Body of pancreas (tissue), 2 donors: ENCODE measurements around a stretch of chr11.

GRCh38 chr11:68784631-68785277 lies 33.4 kb upstream of the TESMIN start:
- PRO-cap: no peak
- RAMPAGE, long total RNA, 2 experiments: no peak in any of the 2 experiments

- PRO-cap: no peak
- RAMPAGE, long total RNA, 2 experiments: no peak in any of the 2 experiments
Measured at GRCh38 chr11:68812320-68812939, 29.3 kb downstream of the CPT1A start.

DNA sequence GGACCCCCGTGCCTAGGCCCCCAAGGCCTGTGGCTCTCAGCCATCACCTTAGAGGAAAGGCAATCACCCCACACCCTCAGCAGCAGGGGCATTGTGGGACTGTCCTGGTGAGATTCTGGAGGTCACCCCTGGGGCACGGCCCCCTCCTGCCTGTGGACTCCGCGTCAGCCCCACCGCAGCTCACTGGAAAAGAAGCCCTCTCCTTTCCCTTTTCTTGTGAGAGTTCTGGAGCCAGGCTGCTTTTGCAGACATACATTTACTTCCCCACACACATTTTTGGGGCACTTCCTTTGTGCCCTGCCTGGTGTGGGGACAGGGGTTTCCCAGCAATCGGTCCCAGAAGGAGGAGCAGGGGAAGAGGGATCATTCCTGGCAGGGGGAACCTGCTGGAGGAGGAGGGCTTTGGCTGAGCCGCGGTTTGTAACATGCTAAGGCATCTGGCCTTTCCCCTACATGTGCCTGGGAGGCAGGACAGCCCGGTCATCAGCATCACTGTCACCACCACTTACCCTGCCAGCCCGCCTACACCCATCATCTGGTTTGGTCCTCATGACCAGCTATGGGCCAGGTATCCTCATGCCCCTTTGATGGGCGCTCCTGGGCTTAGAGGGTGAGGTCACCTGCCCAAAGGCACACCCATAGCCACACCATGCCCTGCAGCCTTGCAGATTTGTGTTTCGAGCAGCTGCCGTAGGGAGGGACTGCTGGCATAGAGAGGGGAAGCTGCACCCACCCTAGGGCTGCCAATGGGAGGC lies 2.9 kb downstream of the MRGPRF start:
- PRO-cap: no peak
- RAMPAGE, long total RNA, 2 experiments: no peak in any of the 2 experiments

DNA sequence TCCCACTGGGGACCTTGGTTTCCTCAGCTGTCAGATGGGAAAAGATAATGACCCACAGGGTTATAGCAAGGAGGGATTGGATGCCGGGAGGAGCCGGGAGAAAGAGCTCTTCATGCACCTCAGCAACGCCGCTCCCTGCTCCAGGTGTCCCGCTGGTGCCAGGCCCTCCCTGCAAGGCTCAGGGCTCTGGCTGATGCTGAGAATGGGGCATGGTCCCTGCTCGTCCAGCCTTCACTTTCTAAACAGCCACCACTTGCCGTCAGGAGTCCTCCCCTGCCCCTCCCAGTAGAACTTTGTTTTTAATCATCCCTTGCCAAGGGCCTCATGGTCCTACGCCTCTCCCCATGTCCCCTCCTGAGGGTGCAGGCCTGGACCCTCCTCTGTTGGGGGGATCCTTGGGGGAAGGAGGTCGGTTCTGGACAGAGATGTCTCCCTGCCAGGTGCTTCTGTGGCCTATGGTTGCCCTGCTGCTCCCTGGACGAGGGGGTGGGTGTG lies 2.2 kb upstream of the MRGPRF start:
- PRO-cap: no peak
- RAMPAGE, long total RNA, 2 experiments: no peak in any of the 2 experiments

- PRO-cap: no peak
- RAMPAGE, long total RNA, 2 experiments: no peak in any of the 2 experiments
Measured at GRCh38 chr11:69166140-69166501, 10.4 kb downstream of the SMIM38 start.

- PRO-cap: no peak
- RAMPAGE, long total RNA, 2 experiments: no peak in any of the 2 experiments
Measured at GRCh38 chr11:69419372-69420035, 125.5 kb downstream of the MYEOV start.

- PRO-cap: no peak
- RAMPAGE, long total RNA, 2 experiments: no peak in any of the 2 experiments
Measured at GRCh38 chr11:69459771-69460260, 165.9 kb downstream of the MYEOV start.

GRCh38 chr11:69463172-69463867 lies 169.4 kb downstream of the MYEOV start:
- PRO-cap: no peak
- RAMPAGE, long total RNA, 2 experiments: no peak in any of the 2 experiments

GRCh38 chr11:69465313-69466153 lies 171.6 kb downstream of the MYEOV start:
- PRO-cap: no peak
- RAMPAGE, long total RNA, 2 experiments: no peak in any of the 2 experiments

DNA sequence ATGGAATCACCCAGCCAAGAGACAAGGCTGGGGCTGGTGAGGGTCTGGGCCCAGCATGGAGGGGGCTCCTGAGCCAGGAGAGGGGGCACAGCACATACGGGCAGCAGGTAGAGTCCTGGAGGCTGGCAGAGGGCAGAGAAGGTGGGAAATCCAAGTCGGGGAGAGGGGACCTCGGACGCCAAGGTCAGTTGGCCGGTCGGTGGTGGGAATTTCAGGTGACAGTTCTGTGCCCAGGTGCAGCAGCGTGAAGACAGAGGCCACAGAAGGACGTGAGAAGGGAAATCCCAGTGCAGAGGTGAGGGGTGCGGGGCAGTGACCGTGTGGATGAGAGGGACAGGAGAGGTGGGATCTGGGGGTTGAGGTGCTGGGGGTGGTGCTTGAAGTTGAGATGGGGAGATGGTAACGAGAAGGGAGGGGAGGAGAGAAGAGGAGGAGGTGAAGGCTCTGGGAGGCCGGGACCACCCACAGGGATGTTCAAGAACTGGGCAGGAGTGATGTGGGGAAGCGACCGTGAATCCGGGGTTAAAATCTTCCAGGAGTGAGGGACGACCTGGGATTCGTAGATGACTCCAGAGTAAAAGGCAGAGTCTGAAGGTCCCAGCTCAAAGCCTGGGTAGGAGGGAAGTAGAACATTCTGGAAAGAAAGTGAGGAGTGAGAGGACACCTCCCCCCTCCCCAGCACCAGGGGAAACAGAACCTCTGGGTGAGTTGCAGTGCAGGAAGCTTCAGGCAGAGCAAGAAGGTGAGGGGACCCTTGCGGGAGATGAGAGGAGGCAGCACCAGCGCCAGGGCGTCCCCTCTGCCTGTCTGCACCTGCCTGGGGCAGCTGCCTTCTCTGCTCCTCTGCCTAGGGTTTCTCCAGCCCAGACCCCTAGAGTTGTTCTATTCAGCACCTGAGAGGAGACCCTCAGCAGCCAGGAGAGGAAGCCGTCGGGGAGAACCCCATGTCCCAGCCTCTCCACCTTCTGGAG lies 110.0 kb upstream of the CCND1 start:
- PRO-cap: no peak
- RAMPAGE, long total RNA, 2 experiments: no peak in any of the 2 experiments

DNA sequence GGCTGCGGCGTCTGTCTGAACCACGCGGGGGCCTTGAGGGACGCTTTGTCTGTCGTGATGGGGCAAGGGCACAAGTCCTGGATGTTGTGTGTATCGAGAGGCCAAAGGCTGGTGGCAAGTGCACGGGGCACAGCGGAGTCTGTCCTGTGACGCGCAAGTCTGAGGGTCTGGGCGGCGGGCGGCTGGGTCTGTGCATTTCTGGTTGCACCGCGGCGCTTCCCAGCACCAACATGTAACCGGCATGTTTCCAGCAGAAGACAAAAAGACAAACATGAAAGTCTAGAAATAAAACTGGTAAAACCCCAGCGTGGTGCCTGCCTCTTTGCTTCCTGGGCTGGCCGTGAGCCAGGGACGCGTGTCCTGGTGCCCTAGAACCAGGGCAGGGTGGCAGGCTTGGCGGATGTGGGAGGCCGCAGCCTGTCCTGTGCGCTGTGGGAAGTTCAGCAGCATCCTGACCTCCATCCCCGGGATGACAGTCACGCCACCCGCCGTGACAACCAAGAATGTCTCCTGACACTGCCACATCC lies 13.3 kb downstream of the CCND1 start:
- PRO-cap: no peak
- RAMPAGE, long total RNA, 2 experiments: no peak in any of the 2 experiments

- PRO-cap: no peak
- RAMPAGE, long total RNA, 2 experiments: no peak in any of the 2 experiments
Measured at GRCh38 chr11:69704532-69705034, 761 bp upstream of the FGF19 start.

DNA sequence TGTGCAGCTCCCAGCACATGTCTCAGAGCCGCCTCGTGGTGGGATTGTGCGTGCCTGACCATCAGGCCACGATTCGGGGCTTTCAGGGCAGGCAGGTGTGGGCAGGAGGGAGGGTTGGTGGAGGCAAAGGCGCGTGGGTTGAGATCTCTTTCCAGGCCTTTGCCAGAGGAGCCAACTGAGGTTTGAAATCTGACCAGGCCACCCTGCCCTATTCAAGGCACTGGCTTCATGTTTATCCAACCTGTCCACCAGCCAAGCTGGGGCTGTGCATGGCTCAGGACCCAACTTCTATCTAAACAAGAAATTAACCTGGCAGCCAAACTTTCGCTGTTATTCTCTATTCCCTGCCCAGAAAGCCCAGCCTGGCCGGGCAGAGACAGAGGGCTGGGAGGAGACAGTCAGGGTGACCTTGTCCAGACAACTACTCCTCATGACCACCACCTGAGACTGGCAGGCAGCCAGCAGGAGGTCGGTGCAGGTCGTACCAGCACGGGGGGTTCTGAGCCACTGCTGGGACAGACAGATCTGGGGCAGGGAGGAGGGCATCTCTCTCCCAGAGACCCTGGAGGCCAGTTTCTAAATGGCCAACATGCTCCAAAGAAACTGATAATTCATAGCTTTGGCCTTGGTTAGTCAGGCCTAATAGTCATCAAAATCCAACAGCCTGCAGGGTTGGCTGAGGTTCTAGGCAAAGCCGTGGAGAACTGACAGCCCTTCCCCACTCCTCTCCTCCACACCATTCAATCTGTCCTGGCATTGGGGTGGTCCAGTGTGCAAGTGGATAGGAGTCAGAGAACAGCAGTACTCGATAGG lies 28.2 kb downstream of the ANO1 start:
- PRO-cap: no peak
- RAMPAGE, long total RNA, 2 experiments: no peak in any of the 2 experiments

- PRO-cap: no peak
- RAMPAGE, long total RNA, 2 experiments: no peak in any of the 2 experiments
Measured at GRCh38 chr11:70111988-70112488, 33.9 kb downstream of the ANO1 start.

DNA sequence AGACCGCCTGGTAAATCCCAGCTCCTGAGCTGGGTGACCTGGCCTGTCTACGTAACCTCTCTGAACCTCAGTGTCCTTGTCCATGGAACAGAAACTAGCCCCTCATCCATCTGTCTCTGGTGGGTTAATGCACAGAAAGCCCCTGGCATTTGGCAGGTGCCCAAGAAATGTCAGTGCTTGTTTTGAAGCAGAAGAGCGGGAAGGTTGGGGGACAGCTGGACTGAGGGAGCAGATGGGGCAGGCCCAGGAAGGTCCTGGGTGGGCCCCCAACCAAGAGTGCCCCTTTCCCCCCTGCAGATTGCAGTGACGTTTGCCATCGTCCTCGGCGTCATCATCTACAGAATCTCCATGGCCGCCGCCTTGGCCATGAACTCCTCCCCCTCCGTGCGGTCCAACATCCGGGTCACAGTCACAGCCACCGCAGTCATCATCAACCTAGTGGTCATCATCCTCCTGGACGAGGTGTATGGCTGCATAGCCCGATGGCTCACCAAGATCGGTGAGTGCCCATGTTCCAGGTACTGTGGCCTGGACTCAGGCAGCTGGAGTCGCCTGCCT lies 42.2 kb upstream of the FADD start:
- PRO-cap: no peak
- RAMPAGE, long total RNA, 2 experiments: no peak in any of the 2 experiments

DNA sequence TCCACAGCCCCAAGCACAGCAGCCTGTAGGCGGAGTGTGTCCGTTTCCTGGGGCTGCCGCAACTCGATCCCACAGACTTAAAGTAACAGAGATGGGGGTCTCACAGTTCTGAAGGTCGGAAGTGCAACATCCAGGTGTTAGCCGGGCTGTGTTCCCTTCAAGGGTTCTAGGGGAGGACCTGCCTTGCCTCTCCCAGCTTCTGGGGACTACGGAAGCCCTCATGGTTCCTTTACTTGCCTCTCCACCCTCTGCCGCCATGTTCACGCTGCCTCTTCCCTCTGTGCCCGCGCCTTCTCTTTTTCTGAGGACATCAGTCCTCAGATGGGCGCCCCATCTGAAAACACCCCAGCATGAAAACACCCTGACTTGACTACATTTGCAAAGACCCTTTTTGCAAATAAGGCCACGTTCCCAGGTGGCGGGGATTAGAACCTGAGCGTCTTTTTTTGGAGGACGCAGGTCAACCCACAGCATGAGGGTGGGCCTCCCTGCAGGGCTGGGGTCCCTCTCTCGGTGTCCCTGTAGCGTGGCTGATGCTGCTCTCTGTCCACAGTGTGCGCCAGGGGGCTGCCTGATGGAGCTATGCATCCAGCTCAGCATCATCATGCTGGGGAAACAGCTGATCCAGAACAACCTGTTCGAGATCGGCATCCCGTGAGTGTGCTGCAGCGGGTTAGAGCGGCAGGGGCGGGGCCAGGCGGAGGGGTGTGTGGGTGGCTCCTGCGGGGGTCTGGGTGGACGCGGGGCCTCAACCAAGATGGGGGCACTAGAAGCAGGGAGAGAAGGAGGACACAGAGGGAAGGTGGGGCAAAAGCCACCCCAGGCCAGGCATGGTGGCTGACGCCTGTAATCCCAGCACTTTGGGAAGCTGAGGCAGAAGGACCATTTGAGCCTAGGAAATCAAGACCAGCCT lies 37.9 kb upstream of the FADD start:
- PRO-cap: no peak
- RAMPAGE, long total RNA, 2 experiments: no peak in any of the 2 experiments

GRCh38 chr11:70187571-70188333 lies 15.3 kb upstream of the FADD start:
- PRO-cap: no peak
- RAMPAGE, long total RNA, 2 experiments: no peak in any of the 2 experiments

DNA sequence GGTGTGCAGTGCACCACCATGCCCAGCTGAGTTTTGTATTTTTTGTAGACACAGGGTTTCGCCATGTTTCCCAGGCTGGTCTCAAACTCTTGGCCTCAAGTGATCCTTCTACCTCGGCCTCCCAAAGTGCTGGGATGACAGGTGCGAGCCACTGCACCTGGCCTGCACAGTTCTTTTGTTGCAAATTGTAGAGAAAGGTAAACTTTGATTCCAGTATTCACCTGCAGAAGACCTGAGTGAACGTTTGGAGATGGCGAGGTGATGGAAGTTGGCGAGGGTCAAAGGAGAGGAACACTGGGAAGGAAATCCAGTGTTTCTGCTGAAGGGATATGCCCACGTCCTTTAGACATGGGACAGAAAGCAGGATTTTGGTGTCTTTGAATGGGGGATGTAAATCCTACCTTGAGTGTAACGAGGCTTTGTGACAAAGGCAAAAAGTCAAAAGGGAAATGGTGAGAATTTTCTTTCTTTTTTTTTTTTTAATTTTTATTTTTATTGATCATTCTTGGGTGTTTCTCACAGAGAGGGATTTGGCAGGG lies 23.7 kb downstream of the PPFIA1 start:
- PRO-cap: no peak
- RAMPAGE, long total RNA, 2 experiments: no peak in any of the 2 experiments

DNA sequence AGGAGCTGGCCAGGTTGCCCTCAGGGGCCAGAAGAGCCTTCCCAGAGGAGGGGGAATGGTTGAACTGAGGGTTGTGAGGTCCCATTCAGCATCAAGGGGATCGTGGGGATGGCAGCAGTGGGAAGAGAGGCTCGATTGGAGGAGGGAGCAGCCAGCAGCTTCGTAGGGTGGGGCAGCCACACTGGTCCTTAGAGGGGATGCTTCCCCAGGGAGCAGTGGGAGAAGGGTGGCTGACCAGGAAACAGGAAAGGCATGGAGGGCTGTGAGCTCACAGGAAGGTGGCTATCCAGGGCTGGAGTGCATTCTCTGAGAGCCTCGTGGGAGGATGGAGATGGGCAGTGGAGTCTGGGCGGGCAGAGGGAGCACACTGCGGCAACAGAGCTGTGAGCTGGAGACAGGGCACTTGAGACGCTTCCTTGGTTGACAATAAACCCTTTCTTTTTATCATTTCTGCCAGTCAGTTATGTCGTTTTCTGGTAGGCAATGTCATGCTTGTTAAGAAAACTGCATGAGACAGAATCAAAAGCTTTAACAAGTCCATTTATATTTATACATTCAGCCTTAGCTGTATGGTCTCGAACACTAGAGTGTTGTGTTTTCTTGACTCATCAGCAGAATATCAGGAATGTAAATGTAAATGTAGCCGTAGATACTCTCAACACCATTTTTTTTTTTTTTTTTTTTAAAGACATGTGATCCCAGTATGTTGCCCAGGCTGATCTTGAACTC lies 31.8 kb downstream of the PPFIA1 start:
- PRO-cap: no peak
- RAMPAGE, long total RNA, 2 experiments: no peak in any of the 2 experiments

GRCh38 chr11:70312652-70313509 lies 42.4 kb downstream of the PPFIA1 start:
- PRO-cap: no peak
- RAMPAGE, long total RNA, 2 experiments: no peak in any of the 2 experiments